Endothelial cell of umbilical vein (primary cell): Measurements from ENCODE around the gene IP6K2.

GRCh38 chr3:46995261-46996226 lies 16.1 kb downstream of the NBEAL2 start:
- PRO-cap, result no peak
CAGE:
- cytosol, long polyA minus RNA, result no peak
- cytosol, long polyA plus RNA, result no peak
- long polyA plus RNA, result no peak
- nucleus, long polyA minus RNA, result no peak
- nucleus, long polyA plus RNA, result no peak

GRCh38 chr3:47097886-47098263 lies 66.0 kb downstream of the SETD2 start:
- PRO-cap, result no peak
CAGE:
- cytosol, long polyA minus RNA, result no peak
- cytosol, long polyA plus RNA, result no peak
- long polyA plus RNA, result no peak
- nucleus, long polyA minus RNA, result no peak
- nucleus, long polyA plus RNA, result no peak

DNA sequence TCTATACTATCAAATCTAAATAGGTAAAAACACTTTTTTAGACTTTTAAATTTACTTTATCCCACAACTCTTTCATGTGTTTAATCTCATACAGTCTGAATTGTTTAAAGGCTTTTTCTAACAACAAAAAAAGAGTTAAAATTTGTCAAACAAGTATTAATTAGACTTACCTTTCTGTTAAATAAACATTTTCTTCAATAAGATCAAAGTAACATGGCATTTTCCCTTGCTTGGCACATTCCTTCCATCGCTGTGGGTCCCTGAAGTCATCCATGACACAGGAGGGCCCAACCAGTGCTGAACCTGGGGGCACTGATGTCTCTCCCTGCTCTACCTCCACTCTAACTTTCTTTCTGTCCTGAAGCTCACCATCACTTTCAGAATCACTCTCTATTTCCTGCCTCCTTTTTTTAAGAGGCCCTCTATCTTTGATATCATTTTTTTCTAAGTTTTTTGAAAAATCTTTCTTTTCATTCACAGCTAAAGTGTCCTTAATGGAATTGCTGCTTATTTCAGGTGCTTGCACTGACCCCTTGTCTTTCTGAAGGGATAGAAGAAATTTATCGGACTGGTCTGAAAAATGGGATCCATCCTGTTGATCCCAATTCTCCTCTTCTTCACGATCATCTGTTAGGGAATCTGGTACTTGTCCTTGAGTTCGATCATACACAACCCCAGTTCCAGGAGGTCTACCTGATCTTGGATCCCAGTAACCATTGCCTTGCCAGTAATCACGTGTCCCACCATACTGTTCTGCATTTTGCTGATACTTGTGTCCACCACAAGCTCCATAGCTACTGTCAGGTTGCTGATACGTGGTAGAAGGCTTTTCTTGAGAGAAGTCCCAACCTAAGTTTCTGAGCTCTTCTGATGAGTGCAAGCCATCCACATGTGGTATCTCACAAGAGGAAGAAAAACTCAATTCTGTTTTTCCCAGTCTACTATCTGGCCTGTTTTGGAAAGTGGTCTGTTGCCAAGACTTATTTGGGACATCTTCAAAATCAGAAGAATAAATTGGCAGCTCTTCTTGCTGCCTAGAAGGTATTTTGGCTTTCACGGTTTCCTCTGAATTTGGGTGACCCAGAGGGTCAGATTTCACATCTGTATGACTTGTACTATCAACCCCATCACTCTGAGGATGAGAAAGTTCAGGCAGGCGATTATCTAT lies 43.5 kb downstream of the SETD2 start:
- PRO-cap, result no peak
CAGE:
- cytosol, long polyA minus RNA, result no peak
- cytosol, long polyA plus RNA, result no peak
- long polyA plus RNA, result no peak
- nucleus, long polyA minus RNA, result no peak
- nucleus, long polyA plus RNA, result no peak

GRCh38 chr3:47161360-47161753 lies 2.6 kb downstream of the SETD2 start:
- PRO-cap, result no peak
CAGE:
- cytosol, long polyA minus RNA, result no peak
- cytosol, long polyA plus RNA, result no peak
- long polyA plus RNA, result no peak
- nucleus, long polyA minus RNA, result no peak
- nucleus, long polyA plus RNA, result no peak

- PRO-cap, result no peak
CAGE:
- cytosol, long polyA minus RNA, result no peak
- cytosol, long polyA plus RNA, result no peak
- long polyA plus RNA, result no peak
- nucleus, long polyA minus RNA, result no peak
- nucleus, long polyA plus RNA, result no peak
These were observed 5.1 kb downstream of the PTPN23 start for GRCh38 chr3:47385844-47386398.

- PRO-cap, result no peak
CAGE:
- cytosol, long polyA minus RNA, result no peak
- cytosol, long polyA plus RNA, result no peak
- long polyA plus RNA, result no peak
- nucleus, long polyA minus RNA, result no peak
- nucleus, long polyA plus RNA, result no peak
These were observed 25.5 kb downstream of the PTPN23 start for GRCh38 chr3:47406115-47406996.

GRCh38 chr3:47420594-47421475 lies 40.0 kb downstream of the PTPN23 start:
- PRO-cap, result unidirectional peak, plus-strand start at chr3:47421284
CAGE:
- cytosol, long polyA minus RNA, result no peak
- cytosol, long polyA plus RNA, result no peak
- long polyA plus RNA, result no peak
- nucleus, long polyA minus RNA, result no peak
- nucleus, long polyA plus RNA, result no peak

GRCh38 chr3:47433899-47434178 lies 41.9 kb downstream of the SCAP start:
- PRO-cap, result no peak
CAGE:
- cytosol, long polyA minus RNA, result no peak
- cytosol, long polyA plus RNA, result no peak
- long polyA plus RNA, result no peak
- nucleus, long polyA minus RNA, result no peak
- nucleus, long polyA plus RNA, result no peak

DNA sequence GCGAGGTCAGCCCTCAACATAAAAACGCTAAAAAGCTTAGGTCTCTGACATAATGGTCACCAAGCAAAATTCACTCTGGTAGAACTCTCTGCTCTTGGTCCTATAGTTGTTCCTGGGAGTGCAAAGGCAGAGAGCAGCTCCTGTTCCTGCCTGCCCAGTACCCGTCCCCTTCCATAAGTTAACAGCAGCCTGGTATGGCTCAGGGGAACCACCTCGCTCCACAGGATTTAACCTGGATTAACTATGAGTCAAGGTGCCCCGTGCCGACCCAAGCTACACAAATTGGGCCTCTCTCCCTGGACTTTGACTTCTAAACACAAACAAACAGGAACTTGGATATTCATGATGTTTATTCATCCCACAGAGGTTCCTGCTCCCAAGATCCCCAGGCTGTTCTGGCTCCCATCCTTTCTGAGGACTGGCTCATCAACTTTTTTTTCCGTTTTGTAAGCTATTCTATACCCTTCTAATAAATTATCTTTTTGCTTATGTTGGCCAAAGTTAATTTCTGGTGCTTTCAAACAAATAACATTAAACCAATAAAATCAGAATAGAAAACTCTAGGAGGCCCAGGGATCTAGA lies 32.1 kb downstream of the SCAP start:
- PRO-cap, result no peak
CAGE:
- cytosol, long polyA minus RNA, result no peak
- cytosol, long polyA plus RNA, result no peak
- long polyA plus RNA, result no peak
- nucleus, long polyA minus RNA, result no peak
- nucleus, long polyA plus RNA, result no peak

- PRO-cap, result no peak
CAGE:
- cytosol, long polyA minus RNA, result no peak
- cytosol, long polyA plus RNA, result no peak
- long polyA plus RNA, result no peak
- nucleus, long polyA minus RNA, result no peak
- nucleus, long polyA plus RNA, result no peak
These were observed 54.2 kb downstream of the MAP4 start for GRCh38 chr3:47962077-47962303.

DNA sequence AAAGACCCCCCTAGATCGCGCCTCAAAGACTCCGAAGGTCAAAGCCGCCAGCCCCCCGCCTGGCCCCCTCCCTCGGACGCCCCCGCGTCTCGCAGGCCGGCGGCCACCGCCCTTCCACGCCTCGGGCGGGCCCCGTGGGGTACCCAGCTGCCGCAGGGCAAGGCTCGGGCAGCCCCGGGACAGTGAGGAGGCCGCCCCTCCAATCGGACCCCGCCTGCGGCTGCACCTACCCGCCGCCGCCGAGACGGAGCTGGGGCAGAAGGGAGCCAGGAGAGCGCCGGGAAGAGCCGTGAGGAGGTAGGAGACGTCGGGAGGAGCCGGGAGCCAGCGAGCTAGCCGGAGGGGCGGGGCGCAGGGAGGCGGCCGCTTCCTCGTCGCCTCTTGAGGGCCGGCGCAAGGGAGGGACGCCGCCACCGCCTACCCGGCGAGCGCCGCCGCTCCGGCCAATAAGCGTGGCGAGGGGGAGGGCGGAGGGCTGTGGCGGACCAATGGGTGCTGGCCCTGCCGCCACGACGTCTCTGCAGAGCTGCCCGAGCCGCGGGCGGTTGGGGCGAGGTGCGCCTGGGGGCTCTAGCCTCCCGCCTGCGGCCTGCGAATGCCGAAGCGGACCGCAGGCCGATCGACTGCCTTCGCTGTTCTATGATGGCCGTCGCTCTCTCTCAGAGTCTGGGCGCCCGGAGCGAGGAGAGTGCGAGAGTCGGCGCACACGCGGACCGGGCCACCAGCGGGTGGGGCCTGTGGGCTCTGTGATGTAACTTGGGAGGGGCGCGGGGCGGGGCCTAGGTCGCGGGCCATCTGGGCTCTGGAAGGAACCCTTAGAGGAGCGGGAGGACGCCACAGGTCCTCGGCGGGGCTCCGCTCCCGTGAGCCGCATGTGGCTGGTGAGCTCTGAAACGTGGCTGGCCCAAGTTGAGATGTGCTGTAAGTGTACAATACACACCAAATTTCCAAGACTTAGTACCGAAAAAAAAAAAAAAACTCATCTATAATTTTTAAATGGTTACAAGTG lies 72.6 kb upstream of the MAP4 start:
- PRO-cap, result bidirectional peak, plus-strand start at position 523 of the sequence, minus-strand start at position 334 of the sequence; bidirectional peak, plus-strand start at position 818 of the sequence, minus-strand start at position 730 of the sequence
CAGE:
- cytosol, long polyA minus RNA, result start-site peak on the minus strand centred at position 321 of the sequence, 36 bp wide, 272 reads
- cytosol, long polyA plus RNA, result start-site peak on the minus strand centred at position 325 of the sequence, 65 bp wide, 732 and 1,904 reads in 2 replicates
- long polyA plus RNA, result start-site peak on the minus strand centred at position 323 of the sequence, 108 bp wide, 1,709 and 1,323 reads in 2 replicates
- nucleus, long polyA minus RNA, result start-site peak on the minus strand centred at position 301 of the sequence, 76 bp wide, 2,041 reads; start-site peak on the plus strand centred at position 820 of the sequence, 30 bp wide, 9 reads
- nucleus, long polyA plus RNA, result start-site peak on the minus strand centred at position 324 of the sequence, 68 bp wide, 1,664 and 1,442 reads in 2 replicates

DNA sequence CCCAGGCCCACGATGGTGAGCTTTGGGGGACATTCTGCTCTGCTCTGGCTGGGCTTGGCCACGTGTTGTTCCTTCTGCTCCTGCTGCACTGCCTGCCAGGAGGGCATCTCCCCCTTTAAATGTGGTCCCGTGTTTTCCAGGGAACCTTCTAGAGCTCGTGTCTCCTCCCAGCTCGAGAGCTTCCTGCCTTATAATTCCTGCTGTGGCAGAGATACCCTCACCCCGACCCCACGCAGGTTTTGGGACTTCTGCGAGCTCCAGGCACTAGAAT lies 338 bp downstream of the CAMP start:
- PRO-cap, result no peak
CAGE:
- cytosol, long polyA minus RNA, result no peak
- cytosol, long polyA plus RNA, result no peak
- long polyA plus RNA, result no peak
- nucleus, long polyA minus RNA, result no peak
- nucleus, long polyA plus RNA, result no peak

DNA sequence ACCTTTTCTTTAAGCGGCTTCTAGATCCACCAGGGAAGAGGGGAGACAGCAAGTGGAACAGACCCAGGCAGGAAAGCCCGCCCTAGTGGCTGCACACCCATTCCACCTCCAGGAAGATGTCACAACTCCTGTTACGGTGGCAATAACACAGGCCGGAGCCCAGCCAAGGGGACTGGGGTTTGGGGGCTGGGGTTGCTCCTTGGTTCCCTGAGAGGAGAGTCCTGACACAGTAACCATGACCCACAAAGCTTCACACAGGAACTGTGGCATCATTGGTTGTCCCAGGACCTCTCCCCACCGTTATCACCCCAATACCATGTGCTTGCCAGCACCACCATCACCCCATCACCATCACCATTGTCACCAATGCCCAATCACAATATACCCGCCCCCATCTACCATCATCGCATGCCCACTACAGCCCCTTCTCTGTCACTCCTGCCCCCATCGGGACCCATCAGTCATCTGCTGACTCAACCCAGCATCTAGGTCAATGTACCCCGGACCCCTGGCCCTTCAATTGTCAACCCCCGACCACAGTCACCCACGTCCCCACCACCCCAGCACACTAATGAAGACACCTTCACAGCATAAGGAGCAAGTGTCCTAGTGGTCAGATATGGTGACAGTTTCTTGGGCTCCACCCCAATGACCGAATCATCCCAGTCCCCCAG lies 12.5 kb downstream of the TREX1 start:
- PRO-cap, result no peak
CAGE:
- cytosol, long polyA minus RNA, result no peak
- cytosol, long polyA plus RNA, result no peak
- long polyA plus RNA, result no peak
- nucleus, long polyA minus RNA, result no peak
- nucleus, long polyA plus RNA, result no peak

DNA sequence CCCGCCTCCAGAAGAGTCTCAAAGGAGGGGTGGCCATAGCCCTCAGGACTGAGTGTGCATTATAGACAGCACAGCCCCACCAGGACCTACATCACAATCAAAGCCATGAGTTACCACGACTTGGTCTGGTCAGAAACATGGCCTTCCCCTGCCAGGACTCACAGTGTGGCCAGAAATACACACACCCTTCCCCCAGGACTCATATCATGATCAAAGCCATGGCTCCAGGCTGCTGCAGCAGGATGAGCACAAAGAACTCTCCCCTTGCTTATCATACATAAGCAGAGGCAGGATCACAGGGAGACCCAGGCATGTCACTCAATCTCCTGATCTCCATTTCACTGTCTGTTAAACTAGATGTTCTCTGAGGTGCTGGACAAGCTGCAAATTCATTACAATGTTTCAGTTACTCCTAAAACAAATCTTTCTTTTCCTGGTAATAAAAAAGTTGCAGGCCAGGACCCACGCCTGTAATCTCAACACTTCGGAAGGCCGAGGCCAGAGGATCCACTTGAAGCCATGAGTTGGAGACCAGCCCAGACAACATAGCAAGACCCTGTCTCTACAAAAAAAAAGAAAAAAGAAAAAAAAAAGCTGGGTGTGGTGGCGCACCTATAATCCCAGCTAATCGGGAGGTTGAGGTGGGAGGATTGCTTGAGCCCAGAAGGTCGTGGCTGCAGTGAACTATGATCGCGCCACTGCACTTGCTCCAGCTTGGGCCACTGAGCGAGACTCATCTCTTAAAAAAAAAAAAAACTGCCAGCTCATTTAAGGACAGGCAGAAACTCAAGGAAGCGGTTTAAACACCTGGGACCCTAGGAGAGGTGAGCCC lies 1.2 kb downstream of the PFKFB4 start:
- PRO-cap, result no peak
CAGE:
- cytosol, long polyA minus RNA, result no peak
- cytosol, long polyA plus RNA, result no peak
- long polyA plus RNA, result no peak
- nucleus, long polyA minus RNA, result no peak
- nucleus, long polyA plus RNA, result no peak

DNA sequence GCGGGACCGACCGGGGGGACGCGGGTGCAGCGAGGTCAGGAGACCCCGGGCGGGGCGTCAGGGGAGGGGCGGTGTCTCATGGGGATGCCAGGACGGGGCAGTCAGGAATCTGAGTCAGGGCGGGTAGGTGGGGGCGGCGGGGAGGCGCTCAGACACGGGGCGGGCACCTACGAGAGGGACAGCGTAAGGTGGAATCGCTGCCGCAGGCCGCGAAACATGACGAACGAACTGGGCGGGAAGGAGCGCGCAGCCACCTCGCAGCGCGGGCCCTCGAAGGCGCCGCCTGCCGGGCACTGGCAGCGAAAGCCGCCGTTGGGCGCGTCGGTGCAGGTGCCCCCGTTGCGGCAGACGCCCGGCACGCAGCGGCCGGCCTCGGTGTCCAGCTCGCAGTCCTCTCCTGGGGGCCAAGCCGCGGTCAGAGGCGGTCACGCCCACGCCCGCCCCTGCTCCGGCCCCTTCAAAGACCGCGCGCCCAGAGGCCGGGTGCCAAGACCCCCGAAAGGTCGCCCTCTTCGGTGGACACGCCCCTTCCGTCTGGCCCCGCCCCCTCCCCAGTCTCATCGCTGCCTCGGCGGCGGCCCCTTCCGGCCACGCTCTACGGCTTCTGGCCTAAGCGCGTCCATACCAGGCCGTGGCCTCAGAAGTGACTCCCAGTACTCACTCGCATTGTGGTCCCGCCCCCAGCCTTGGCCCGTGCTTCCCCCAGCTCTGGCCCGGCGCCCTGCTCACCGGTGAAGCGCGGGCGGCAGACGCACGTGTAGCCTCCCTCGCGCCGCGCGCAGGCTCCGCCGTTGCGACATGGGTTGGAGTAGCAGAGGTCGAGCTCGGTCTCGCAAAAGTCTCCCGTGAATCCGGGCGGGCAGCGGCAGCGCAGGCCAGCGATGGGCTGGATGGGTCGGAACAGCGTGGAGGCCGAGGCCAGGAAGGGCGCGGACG lies 6.4 kb downstream of the CELSR3 start:
- PRO-cap, result bidirectional peak, plus-strand start at position 302 of the sequence, minus-strand start at position 230 of the sequence
CAGE:
- cytosol, long polyA minus RNA, result no peak
- cytosol, long polyA plus RNA, result no peak
- long polyA plus RNA, result no peak
- nucleus, long polyA minus RNA, result no peak
- nucleus, long polyA plus RNA, result no peak

DNA sequence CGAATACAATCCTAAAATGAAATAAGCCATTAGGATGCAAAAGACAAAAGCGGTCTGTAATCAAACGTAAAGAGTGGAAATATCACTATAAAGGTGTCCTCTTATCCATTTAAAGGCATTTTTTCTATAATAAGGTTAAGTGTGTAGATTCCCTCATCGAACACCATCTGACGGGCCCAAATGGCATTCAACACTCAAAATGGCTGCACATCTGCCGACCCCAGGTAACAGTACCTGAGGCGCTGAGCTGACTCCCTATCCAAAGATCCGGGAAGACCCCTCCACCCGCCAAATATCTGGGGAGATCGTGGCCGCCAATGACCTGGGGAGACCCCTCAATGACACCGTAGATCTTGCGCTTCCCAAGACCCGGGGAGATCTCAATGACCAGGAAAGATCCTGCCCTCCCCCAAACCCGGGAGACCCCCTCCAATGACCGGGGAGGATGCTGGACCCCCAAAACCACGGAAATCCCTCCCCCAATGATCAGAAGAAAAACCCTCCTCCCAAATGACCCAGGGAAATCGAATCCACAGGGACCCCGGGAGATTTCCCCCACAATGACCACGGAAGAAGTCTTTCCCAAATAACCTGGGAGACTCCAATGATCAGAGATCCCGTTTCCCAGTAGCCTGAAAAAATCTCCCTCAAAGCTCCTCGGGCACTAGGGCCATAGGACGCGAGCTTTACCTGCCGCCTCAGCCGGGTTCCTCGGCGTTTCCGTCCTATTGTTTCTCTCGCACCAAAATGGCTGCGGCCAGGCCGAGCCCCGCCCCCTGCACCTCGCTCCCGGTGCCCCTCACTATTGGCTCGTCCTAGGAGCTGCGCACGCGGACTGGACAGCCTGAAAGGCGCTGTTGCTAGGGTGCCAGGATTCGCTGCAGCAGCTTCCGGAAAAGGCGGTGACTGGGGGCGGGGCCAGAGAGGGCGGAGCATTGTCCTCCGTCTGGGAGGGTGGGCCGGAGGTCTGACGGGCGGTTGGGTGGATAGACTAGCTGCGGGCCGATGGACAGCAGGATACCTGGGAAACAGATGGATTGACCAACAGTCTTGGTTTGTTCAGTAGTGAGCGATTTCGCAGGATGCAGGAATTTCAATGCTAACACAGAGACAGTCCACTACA lies at the start of gene IP6K2:
Gene IP6K2 (minus strand): TSS at position 755 of the 1,123 bp plus-strand sequence.
- PRO-cap, result unidirectional peak, plus-strand start at position 197 of the sequence; bidirectional peak, plus-strand start at position 935 of the sequence, minus-strand start at position 722 of the sequence
CAGE:
- cytosol, long polyA minus RNA, result start-site peak on the minus strand centred at position 736 of the sequence, 30 bp wide, 376 reads
- cytosol, long polyA plus RNA, result start-site peak on the minus strand centred at position 731 of the sequence, 39 bp wide, 1,330 and 1,217 reads in 2 replicates
- long polyA plus RNA, result start-site peak on the minus strand centred at position 733 of the sequence, 45 bp wide, 1,844 and 2,832 reads in 2 replicates
- nucleus, long polyA minus RNA, result start-site peak on the minus strand centred at position 253 of the sequence, 69 bp wide, 75 reads; start-site peak on the minus strand centred at position 726 of the sequence, 28 bp wide, 955 reads
- nucleus, long polyA plus RNA, result start-site peak on the minus strand centred at position 730 of the sequence, 39 bp wide, 1,268 and 1,968 reads in 2 replicates

- PRO-cap, result no peak
CAGE:
- cytosol, long polyA minus RNA, result no peak
- cytosol, long polyA plus RNA, result no peak
- long polyA plus RNA, result no peak
- nucleus, long polyA minus RNA, result no peak
- nucleus, long polyA plus RNA, result no peak
These were observed 464 bp upstream of the ARIH2 start for GRCh38 chr3:48918192-48918564.

GRCh38 chr3:48926366-48926979 lies 7.8 kb downstream of the ARIH2 start:
- PRO-cap, result no peak
CAGE:
- cytosol, long polyA minus RNA, result no peak
- cytosol, long polyA plus RNA, result no peak
- long polyA plus RNA, result no peak
- nucleus, long polyA minus RNA, result no peak
- nucleus, long polyA plus RNA, result no peak

DNA sequence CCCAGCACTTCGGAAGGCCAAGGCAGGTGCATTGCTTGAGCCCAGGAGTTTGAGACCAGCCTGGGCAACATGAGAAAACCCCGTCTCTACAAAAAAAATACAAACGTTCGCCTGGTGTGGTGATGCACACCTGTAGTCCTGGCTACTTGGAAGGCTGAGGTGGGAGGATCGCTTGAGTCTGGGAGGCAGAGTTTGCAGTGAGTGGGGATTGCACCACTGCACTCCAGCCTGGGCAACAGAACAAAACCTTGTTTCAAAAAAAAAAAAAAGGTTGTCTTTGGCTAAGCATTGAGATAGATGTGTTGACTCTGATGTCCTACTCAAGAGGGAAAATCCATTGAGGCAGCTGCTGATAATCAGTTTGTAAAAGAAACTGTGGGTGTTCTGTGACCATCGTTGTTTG lies 9.0 kb upstream of the P4HTM start:
- PRO-cap, result no peak
CAGE:
- cytosol, long polyA minus RNA, result no peak
- cytosol, long polyA plus RNA, result no peak
- long polyA plus RNA, result no peak
- nucleus, long polyA minus RNA, result no peak
- nucleus, long polyA plus RNA, result no peak

GRCh38 chr3:49015682-49016753 lies 2.4 kb downstream of the DALRD3 start:
- PRO-cap, result no peak
CAGE:
- cytosol, long polyA minus RNA, result no peak
- cytosol, long polyA plus RNA, result no peak
- long polyA plus RNA, result no peak
- nucleus, long polyA minus RNA, result no peak
- nucleus, long polyA plus RNA, result no peak